A673 (cell line): ENCODE results near the genes C9orf57, ZFAND5 and C9orf40.

DNA sequence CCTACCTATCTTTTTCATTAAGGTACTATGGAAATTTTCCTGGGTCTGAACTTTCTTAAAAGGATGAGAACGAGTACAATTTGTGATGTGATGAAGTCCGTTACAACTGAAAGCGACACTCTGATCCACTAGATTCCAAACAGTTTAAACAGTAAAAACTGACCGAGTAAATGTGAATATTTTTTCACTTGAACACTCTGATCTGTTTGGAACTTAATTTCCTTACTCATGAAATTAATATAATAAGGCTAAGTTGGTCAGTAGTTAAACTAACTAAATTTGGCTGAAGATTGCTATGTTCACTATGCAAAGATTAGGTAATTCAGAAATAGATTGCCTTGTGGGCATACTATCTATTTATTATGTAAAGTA lies at the start of gene C9orf57:
Gene C9orf57 (minus strand): TSS at position 122 of the 372 bp plus-strand sequence.
- PRO-cap: no peak

DNA sequence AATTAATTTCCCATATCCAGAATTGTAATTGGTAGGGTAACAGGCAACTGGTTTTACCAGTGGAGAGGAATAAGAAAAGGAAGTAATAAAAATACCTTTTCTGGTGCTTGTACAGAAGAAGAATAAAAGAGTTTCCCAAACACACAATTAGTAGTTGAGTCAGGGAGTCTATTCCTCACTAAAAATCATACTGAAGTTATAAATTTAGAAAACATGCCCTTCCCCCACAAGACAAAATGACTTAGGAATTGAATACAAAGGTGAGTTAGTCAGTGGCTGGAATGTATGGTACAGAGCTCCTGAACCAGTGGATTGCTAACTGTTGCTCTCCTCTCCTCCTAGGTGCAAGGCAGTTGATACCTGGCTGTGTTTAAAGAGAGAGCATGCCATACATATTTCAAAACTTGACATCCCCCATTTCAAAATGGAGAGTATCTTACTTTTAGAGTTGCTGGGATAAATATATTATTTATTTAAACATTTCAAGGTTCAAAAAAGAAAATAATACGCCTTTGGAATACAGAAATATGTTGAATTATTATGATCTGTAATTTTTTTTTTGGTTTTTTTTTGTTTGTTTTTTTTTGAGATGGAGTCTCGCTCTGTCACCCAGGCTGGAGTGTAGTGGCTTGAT lies 1.9 kb downstream of the GDA start:
- PRO-cap: no peak

DNA sequence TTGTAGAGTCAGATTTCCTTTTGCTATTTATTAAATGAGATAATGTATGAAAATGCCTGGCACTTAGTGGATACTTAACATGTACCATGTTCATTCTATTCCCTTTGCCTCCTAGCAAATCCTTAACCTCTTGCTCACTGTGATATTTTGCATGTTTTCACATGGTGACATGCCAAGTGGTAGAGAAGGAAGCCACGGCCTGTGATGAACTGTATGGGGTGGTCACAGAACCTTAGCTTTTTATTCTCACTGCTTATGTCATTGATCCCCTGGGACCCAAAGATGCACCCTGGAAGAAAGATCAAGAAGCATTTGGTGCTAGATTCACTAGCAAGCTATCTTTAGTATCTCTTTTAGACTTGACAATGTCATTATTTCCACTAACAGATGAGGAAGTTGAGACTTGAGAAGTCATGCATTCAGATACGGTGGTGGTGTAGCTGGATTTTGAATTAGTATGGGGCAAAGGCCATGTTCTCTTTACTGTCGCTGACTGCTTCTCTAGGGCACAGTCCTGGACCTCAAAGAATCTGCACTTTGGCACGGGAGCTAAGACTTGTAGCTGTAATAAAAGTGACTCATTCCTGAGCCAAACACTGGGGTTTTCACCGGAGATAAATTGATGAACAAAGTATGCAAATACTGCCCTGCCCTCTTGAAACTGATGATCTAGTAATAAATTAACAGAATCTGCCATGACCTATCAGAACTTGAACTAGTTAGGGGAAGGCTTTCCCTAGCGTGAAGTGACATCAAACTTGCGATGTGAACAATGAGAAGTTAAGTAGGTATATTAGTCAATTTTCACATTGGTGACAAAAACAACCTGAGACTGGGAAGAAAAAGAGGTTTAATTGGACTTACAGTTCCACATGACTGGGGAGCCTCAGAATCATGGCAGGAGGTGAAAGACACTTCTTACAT lies 5.3 kb downstream of the GDA start:
- PRO-cap: no peak

DNA sequence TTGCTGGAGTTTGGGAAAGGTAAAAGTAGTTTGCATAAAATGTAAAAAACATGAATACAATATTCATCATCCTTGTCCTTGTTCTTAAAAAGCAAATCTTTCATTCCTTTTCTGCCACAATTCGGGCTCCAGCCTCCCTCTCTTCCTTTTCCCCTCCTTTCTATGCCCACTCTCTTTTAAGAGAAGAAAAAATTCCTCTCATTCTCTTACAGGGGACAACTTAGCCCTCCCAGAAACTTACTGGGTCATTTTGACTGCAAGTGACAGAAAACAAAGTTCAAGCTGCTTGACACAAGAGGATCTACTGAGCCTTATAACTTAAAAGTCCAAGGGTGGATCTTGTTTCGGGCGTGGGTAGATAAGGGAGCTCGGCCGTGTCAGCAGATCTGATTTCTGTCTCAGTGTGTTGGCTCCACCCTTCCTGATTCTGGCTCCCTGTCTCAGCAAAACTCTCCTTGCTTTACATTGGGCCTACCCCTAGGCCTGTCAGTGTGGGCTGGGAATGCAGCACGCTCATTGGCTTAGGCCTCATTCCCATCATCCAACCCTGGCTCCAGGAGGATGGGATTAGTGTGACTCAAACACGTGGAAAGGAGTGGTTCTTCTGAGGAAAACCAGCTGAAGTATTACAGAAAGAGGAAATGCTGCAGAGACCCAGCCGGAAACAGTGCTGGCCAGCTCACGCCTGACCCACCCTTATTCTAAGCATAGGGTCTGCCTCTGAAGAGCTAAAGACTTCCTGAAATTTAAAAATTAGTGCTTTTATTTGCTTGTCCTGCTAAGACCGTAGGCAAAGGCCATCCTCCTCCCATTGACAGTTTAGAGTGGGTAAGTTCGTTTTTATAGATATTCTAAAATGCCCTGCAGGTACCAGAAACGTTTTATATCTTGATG lies 60.0 kb downstream of the ZFAND5 start:
- PRO-cap: bidirectional peak, plus-strand start at position 640 of the sequence, minus-strand start at position 306 of the sequence

- PRO-cap: no peak
Measured at GRCh38 chr9:72349359-72349778, 15.6 kb downstream of the ZFAND5 start.

- PRO-cap: no peak
Measured at GRCh38 chr9:72349779-72350216, 15.2 kb downstream of the ZFAND5 start.

DNA sequence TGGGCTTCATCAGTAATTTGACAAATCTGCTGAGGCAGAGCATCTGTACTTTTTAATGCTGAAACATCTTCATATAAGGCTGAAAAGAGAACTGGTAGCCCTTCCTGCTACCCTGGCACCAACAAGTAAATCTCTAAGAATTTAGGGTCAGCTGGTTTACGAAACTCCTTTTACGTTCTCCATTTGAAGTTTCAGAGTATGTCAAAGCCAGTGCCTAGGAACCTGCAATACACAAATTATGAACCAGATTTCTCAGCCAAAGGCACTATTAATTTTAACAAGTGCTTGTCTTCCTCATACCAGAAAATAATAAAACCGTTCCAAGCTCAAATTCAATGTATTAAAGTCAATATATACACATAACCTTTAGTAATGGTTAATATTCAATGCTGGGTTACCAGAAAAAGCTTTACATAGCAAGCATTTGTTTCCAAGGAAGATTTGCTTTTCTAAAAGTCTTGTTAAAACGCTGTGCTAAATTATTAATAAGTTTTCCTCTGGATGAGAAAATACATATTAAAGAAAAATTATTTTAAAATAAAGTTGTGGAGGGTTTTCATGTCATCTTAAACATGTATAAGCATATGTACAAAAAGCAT lies 3.7 kb downstream of the ZFAND5 start:
- PRO-cap: no peak

DNA sequence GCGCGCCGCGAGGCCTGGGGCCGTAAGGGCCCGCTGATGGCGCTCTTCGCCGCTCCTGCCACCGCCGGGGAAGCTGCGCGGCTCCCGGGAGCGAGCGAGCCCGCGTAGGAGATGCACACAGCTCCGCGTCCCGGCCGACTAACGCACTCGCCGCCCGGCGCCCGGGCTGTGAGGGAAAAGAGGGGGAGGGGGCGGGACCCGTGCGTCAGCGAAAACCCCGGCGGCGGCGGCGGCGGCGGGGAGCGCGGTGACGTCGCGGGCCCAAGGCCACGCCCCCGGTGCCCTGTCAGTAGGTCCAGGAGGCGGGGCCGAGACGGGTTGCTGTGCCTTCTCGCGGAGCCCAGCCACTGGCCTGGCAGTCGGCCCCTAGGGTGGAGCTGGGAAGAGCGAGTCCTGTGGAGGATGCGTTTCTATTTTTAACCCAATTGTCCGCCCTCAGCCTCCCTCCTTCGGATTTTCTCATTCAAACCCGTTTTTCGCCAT lies at the start of gene ZFAND5:
Gene ZFAND5 (minus strand): TSS at position 143 of the 483 bp plus-strand sequence.
- PRO-cap: bidirectional peak, plus-strand start at position 358 of the sequence, minus-strand start at position 143 of the sequence

- PRO-cap: no peak
Measured at GRCh38 chr9:72526939-72528267, 6.0 kb downstream of the TMC1 start.

GRCh38 chr9:72564490-72564939 lies 43.1 kb downstream of the TMC1 start:
- PRO-cap: no peak

DNA sequence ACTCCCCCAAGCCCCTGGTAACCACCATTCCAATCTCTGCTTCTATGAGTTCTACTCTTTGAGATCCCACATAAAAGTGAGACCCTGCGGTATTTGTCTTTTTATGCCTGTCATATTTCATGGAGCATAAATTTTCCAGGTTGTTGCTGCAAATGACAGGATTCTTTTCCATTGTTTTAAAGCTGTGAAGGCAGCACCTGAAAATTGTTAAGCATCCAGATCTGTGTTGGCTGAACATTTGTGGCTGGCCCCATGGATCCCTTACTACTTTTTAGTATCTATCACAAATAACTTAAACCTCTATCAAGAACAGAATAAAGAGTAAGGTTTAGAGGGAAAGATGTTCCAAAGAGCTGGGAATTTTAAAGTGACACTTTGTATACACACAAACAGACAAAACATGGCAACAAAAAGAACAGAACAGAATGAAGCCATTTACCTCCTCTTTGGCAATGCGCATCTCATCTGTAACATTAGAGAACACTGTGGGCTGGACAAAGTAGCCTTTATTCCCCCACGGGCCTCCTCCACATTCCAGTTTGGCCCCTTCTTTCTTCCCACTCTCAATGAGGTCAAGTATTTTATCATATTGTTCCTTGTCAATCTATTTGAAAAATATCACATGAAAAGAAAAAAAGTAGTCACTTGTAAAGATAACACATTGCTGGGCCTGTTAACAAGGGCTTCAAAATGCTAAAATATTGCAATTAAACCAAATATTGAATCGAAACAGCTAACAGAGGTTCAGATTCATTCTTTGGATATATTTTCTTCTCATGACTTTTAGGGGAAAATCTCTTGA lies 41.1 kb downstream of the ALDH1A1 start:
- PRO-cap: no peak

DNA sequence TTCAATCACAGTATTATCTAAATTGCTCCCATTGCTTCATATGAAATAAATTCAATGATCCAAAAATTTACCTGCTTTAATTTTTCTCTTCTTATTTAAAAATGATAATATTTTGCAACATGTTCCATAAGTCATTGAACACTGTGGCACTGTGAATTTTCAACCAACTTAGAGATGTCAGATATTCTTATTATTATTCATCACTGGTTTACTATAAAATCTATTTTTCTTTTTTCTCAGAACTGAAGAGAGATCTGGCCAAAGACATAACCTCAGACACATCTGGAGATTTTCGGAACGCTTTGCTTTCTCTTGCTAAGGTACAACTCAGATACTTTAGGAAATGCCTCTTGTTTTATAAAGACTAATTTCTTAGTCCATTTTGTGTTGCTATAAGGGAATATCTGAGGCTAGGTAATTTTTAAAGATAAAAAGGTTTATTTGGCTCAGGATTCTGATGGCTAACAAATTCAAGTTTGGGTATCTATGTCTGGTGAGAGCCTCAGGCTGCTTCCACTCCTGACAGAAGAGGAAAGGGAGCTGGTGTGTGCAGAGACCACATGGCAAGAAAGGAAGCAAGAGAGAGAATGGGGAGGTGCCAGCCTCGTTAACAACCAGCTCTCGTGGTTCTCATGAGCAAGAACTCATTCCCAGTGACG lies 11.0 kb downstream of the ANXA1 start:
- PRO-cap: no peak

GRCh38 chr9:73720609-73720912 lies 568.9 kb downstream of the ANXA1 start:
- PRO-cap: no peak

GRCh38 chr9:74952081-74953223 lies at the start of gene C9orf40:
TSS of gene C9orf40 (minus strand) at chr9:74952912.
- PRO-cap: bidirectional peak, plus-strand start at chr9:74952384, minus-strand start at chr9:74952302; bidirectional peak, plus-strand start at chr9:74952988, minus-strand start at chr9:74952912

DNA sequence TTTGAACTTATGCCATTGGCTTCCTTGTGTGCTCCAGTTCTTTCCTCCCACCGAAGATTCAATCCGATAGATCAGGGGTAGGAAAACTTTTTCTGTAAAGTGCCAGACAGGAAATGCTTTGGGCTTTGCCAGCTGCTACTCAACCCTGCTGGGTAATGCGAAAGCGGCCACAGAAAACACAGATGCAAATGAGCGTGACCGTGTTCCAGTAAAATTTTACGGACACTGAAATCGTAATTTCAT lies 721 bp downstream of the NMRK1 start:
- PRO-cap: no peak

DNA sequence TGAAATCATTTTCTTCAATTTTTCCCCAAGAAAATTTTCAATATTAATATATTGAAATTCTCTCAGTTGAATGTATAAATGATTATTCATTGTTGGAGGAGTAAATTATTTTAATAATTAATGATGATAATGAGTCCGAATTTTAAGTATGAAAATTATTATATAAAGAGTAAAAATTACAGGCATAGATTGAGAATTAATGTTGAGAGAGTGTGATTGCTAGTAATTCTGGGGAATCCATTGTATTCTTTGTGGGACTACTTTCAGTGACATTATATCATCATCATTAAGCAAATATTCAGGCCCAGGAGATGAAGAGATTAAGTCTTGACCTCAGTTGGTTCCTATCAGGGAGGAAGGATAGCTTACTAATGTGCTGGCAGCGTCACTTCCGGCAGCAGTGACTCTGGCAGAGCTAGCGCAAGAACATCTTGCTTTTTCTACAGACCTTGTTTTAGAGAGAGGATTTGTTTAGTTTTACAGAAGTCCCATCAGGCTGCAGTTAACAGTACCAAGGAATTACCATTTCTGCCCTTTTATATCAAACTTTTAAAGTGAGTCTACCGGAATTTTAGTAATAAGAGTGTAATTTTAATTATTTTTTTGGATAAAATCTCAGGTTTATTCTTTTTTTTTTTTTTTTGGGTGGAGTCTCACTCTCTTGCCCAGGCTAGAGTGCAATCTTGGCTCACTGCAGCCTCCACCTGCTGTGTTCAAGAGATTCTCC lies 20.2 kb downstream of the OSTF1 start:
- PRO-cap: no peak

GRCh38 chr9:75229805-75230346 lies 141.6 kb downstream of the OSTF1 start:
- PRO-cap: no peak

GRCh38 chr9:75377906-75378328 lies 289.6 kb downstream of the OSTF1 start:
- PRO-cap: no peak

DNA sequence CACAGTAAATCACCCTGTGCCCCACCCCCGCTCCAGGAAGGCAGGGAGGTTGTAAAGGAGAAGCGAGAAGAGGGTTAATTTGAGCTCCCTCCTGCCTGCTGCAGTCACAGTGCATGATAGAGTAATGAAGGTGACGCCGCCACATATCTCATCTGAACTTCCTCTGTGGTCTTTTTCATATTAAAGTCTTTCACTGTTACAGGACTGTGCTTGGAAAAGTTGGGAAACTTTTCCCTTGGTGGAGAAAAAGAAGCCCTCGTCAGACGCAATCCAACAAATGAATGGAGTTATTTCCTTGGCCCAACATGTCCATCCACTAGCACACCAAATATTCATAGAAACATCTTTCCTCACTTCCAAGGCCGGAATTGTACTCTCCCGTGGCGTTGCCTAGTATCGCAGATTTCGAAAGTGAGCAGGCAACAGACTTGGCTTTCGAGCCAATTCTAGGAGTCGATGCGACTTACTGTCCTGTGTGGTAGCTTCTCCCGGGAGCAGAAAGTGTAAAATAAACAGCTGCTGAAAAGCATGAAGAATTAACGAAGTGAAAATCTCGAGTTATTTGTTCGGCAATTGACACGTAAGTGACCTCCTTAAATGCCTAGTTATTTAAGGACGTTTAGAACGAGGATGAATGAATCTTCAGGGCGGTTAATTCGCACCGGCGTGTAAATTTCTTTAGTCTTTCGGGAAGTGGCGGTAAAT lies 622 bp upstream of the PCSK5 start:
- PRO-cap: no peak

DNA sequence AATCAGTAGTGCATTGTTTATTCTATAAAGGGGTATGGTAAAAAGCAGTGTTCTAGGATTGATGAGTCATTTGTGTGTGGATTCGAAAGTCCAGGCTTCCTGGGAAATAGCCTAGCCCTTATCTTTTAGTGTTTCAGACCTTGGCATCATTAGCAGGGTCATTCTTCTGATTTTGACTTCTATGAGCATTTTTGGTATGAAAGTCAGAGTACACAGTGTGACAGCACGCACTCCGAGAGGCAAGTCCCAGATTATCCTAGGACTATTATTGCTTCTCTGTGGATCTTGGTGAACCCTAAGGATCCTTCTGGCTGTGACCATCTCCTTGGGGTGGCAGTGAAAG lies 16.9 kb downstream of the PCSK5 start:
- PRO-cap: no peak